ENCODE measurements around a stretch of chr2.

DNA sequence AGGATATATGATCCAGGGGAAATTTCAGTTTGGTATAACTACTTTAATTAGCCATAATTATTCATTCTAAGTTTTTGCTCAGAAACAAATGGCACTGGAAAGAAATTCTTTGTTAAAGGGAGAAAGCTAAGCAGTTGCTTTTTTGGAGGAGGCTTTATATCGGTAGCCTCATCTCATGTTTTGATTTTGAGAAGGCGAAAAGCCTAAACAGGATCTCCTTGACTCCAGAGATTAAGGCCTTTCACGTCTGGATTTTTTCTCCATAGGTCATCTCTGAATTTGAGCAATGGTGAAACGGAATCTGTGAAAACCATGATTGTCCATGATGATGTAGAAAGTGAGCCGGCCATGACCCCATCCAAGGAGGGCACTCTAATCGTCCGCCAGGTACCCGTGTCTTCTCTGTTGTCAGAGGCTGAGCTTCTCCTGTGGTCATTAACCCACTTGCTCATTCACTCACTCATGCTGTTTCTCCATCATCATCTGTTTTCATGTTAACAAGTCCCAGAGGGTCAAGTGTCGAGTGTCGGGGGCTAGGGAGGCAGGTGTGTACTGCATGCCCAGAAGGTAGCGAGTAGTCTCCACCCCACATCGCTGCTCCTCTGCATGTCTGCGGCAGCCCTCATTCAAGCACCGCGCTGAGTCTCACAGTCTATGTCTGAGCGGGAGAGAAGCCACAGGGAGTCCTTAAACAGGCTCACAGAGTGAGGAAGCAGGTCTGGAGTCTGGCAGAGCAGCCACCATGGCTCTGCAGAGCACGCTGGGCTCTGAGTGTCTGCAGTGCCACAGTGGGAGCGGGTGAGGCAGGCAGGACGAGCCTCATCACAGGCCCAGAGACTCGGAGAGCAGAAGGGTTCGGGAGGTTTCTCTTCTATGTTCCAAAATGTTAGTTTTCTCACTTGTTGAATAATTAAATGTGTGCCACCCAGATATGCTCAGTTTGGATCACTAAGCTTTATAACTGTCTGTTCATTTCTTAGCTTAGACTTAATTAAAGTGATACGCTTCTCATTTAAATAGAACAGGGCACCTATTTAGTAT is 121.4 kb upstream of the IL1R2 start:
- RRBS: no CpG with 5 or more reads among the region's 22 CpGs

GRCh38 chr2:102107617-102107989 is 34.9 kb upstream of the IL1R1 start:
- RRBS: no CpG with 5 or more reads among the region's 3 CpGs

- RRBS: no CpG with 5 or more reads among the region's 6 CpGs
Measured at GRCh38 chr2:102190509-102191011, 3.7 kb downstream of the IL1RL2 start.

GRCh38 chr2:102251485-102252081 is 59.8 kb upstream of the IL1RL1 start:
- RRBS: no CpG with 5 or more reads among the region's 15 CpGs

GRCh38 chr2:102338024-102338496 is 17.5 kb upstream of the IL18R1 start:
- RRBS: no CpG with 5 or more reads among the region's 2 CpGs

DNA sequence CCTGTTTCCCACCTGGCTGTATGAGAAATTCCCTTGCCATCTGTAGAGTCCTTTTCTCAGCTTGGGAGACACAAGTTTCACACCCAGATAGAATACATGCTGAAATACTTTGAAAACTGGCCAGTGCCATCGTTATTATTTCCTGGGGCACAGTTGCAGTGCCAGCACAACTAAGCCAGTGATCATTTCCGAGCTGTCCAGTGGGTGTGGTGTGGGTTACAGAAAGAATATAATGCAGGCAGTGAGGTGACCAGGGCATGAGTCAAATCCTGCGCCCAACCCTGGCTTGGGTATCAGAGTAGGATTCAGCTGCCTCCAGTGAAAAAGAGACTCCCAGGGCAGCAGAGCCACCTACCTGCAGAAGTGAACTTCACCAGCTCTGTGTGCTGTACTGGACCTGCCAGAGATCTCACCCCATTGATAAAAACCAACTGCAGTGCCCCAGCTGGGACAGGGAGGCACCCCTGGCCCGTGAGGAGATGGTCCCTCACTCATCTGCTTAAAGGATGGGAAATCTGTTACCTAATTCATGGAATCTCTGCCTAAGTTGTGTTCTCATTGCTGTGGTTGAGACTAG is 18.0 kb downstream of the SLC9A2 start:
- RRBS: no CpG with 5 or more reads among the region's 4 CpGs

DNA sequence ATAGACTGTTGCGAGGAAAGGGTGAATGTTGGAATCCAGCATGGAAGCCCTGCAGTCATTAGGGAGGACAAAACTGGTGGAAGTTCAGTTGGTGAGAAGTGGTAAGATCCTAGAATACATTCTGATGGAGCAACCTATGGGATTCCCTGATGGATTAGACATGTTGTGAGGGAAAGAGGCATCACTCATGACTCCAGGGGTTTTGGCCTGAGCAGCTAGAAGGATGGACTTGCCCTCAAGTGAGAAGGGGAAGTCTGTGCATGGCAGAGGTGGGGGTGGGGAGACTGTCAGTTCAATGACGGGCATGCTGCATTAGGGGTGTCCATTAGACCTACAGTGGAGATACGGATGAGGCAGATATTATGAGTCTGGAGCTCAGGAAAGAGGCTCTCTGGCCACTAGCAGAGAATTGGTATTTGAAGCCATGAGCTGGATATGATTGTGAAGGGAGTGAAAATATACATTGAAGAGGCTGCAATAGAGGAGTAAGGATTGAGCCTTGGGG is 51.2 kb downstream of the MFSD9 start:
- RRBS: no CpG with 5 or more reads among the region's 3 CpGs

- RRBS: no CpG with 5 or more reads among the region's 3 CpGs
Measured at GRCh38 chr2:102723914-102724223, 12.8 kb downstream of the MFSD9 start.

DNA sequence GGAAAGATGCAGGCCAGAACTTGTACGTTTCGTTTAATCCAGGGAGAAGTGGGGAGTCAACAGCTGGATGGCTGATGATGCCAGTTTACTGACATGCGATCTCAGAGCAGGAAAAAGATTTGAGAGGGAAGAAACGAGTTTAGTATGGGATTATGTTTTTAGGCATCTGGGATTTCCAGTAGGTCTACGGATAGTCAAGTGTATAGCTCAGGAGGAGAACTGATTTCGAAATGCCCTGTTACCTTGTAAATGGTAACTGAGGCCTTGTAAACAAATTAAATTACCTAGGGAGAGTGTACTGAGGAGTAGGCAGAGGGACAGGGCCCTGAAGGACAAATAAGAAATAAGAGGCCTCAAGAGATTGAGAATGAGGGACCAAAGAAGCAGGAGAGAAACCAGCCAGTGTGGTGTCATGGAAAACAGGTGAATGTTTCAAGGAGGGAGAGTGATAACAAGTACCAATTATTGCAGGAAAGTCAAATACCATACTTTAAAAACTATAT is 907 bp downstream of the MRPS9 start:
- RRBS: no CpG with 5 or more reads among the region's 6 CpGs

GRCh38 chr2:105378483-105378762 is 20.4 kb downstream of the FHL2 start:
- RRBS: no CpG with 5 or more reads among the region's 6 CpGs

GRCh38 chr2:105387042-105387273 is 11.9 kb downstream of the FHL2 start:
- RRBS: no CpG with 5 or more reads among the region's 6 CpGs

- RRBS: no CpG with 5 or more reads among the region's 10 CpGs
Measured at GRCh38 chr2:105391153-105392252, 7.3 kb downstream of the FHL2 start.

GRCh38 chr2:105396089-105397334 is 2.3 kb downstream of the FHL2 start:
- RRBS: no CpG with 5 or more reads among the region's 19 CpGs

DNA sequence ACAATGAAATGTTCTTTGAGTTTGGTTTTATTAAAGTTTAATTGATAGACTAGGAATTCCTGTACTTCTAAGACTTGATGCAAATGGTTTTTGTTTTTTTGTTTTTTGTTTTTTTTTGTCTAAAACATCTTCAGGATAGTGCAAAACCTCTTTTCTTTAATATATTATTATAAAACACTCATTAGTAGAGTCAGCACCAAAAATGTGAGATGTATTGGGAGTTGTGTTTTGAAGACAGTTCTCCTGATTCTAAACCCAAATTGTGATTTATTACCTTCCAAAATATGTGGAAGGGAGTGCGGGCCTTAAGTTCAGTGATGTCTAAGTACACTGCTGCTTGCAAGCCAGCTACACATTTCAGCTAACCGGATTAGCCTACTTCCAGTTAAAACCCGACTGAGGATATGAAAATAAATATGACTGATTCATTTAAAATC is 1.1 kb downstream of the FHL2 start:
- RRBS: no CpG with 5 or more reads among the region's 3 CpGs

GRCh38 chr2:105426950-105427919 is 28.4 kb upstream of the FHL2 start:
- RRBS: no CpG with 5 or more reads among the region's 8 CpGs

GRCh38 chr2:105460092-105460908 is 61.4 kb upstream of the FHL2 start:
- RRBS: no CpG with 5 or more reads among the region's 6 CpGs

DNA sequence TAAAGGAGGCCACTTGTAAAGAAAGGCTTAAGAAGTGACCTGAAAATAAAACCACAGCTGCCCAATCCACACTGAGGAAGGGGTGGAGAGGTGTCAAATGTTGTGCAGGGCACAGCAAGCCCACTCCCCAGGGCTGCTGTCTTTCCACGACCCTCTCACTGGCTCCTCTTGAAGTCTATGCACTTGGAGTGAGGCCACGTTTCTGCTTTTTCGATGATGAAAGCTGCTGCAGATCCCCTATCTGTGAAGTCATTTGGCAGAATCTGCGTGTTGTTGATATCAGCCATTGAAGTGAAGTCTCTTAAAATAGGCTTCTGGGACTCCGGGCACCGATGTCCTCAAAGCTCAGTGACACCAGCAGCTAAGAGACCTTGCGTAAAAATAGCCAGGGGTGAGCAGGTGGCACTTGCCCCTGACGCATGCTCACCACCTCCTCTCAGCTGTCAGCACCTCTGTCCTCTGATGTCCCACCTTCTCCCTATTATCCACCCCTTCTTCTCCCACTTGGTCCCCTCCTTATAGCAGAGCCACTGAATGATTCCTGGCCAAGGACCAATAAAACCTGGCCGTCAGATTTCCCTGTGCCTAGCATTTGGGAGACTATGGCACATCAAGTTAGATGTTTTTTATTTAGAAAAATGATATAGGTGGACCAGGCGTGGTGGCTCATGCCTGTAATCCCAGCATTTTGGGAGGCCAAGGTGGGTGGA is 89.5 kb upstream of the FHL2 start:
- RRBS: no CpG with 5 or more reads among the region's 10 CpGs

- RRBS: no CpG with 5 or more reads among the region's 10 CpGs
Measured at GRCh38 chr2:105515721-105516220, 116.9 kb upstream of the FHL2 start.

GRCh38 chr2:105745200-105745966 is 671 bp downstream of the NCK2 start:
- RRBS: under 1% methylated on average over 37 of the region's 70 CpGs

DNA sequence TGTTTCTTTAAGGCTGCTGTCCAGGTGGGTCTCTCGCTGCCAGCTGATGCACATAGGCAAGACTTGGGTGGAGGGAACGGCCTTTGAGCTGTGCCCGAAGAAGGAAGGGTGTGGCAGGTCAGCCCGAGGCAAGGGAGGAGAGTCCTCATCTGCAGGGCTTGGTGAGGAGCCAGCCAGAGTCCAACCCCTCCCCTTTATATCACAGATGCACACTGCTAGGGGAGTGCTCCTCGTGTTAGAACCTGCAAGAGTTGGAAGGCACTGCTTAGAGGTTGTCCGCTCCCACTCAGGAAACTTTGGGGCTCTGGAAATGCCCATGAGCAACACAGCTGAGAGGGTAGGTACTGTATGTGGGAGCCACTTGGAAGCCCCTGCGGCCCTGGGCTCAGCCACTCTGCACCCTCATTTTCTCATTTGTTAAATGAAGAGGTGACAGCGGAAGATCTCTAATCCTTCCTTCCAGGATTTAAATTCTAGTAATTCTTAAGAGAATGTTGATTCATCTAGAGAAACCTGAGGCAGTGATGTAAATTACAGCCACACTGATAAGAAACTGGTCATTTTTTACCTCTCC is 46.1 kb downstream of the NCK2 start:
- RRBS: no CpG with 5 or more reads among the region's 8 CpGs

All from GM12891 (cell line).